GM23248 (cell line): ENCODE measurements around the genes FUBP3 and NUP214.

DNA sequence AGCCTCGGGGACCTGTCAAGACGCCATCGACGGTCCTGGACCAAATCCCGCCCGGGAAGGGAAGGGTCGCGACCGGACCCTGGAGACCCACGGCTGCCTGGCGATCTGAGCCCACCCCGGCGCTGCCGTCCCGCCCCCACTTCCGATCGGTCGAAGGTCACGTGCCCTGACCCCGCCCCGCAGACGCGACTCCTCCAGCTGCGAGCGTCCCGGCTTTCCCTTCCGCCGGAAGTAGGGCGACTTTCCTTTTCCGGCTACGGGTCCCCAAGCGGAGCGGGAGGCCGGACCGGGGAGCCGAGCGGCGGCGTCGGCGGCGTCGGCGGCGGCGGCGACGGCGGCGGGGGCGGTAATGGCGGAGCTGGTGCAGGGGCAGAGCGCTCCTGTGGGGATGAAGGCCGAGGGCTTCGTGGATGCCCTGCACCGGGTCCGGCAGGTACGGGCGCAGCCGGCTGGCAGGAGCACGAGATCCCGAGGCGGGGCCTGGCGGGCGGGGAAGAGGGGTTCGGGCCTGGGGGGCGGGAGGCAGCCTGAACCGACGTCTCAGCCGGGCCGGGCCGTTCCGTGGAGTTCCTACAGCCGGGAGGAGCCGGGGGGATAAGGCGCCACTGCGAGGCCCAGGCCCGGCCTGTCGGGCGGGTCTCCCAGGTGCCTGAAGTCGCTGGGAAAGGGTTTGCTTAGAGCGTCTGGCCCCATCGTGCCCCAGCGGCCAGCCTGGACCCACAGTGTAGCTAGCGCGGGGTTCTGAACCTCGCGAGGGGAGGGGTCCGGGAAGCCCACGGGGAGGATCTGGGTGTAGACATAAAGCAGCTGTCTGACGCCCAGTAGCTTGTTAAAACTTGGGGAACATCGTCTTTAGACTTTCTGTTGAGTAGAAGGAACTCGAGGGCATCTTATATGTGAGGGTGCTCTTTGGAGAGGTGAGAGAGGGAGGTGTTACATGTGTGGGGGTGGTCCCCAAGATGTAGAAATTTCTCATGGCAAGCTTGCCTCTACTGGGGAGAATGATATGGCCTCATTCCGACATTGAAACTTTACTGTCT is at the start of gene FUBP3:
Gene FUBP3, plus strand, starts transcription at position 246 of the 1,040 bp plus-strand sequence.
- RAMPAGE, long total RNA, result no peak

- RAMPAGE, long total RNA, result no peak
Measured at GRCh38 chr9:130616298-130617128, 37.1 kb downstream of the FUBP3 start.

- RAMPAGE, long total RNA, result no peak
Measured at GRCh38 chr9:130713194-130714060, 19.8 kb downstream of the EXOSC2 start.

DNA sequence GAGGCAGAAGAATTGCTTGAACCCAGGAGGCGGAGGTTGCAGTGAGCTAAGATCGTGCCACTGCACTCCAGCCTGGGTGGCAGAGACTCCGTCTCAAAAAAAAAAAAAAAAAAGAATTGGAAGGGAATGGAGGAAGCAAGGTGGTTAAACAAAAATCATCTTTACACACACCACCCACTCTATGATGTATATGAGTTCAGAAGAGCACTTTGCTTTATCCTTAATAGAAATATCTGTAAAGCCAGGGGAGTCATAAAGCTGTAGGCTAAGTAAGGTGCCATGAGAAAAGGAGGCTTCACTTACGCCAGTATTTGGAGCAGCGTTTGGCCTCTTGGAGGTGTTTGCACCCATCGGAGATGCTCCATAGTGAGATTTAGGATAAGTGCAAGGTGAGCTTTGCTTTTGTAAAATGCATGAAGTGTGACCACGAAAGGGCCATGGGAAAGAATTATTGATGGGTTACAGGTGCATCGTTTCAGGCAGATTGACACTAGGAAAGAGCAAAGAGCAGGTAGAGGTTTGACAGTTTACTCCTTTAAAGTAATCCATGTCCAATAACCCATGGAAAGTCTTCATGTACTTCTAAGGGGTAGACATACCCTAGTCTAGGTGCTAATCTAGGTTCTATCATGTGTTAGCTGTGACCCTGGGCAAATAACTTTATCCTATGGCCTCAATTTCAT is 36.0 kb upstream of the ABL1 start:
- RAMPAGE, long total RNA, result no peak

- RAMPAGE, long total RNA, result no peak
Measured at GRCh38 chr9:130893199-130894309, 3.1 kb downstream of the QRFP start.

DNA sequence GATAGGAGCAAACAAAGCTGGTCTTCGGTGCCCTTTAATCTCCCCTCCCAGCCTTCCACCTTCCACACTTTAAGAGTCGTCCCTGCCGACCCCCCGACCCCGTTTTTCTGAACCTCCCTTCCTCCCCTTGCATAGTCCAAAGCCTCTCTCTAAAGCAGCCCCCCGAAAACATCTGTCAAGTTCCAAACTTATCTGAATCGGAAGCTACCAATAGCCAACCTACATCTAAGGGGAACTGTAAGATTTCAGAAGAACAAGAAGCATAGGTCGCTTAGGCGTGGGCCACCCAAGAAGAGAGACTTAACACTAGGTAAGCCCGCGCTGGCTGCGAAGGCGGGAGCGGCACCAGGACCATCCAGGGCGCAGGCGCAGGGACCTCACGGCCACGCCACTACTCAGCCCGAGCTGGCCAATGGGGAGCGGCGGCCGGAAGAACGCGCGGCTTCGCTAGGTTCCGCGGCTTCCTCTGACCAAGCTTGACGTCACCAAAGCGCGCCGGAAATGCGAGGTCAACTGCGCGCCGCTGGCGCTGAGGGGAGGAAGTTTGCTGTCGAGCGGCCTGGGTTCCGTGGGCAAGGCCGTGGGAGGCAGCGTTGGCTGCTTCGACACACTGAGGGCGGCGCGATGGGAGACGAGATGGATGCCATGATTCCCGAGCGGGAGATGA is at the start of gene NUP214:
Gene NUP214, plus strand, starts transcription at position 506 of the 667 bp plus-strand sequence.
- RAMPAGE, long total RNA, result no peak

DNA sequence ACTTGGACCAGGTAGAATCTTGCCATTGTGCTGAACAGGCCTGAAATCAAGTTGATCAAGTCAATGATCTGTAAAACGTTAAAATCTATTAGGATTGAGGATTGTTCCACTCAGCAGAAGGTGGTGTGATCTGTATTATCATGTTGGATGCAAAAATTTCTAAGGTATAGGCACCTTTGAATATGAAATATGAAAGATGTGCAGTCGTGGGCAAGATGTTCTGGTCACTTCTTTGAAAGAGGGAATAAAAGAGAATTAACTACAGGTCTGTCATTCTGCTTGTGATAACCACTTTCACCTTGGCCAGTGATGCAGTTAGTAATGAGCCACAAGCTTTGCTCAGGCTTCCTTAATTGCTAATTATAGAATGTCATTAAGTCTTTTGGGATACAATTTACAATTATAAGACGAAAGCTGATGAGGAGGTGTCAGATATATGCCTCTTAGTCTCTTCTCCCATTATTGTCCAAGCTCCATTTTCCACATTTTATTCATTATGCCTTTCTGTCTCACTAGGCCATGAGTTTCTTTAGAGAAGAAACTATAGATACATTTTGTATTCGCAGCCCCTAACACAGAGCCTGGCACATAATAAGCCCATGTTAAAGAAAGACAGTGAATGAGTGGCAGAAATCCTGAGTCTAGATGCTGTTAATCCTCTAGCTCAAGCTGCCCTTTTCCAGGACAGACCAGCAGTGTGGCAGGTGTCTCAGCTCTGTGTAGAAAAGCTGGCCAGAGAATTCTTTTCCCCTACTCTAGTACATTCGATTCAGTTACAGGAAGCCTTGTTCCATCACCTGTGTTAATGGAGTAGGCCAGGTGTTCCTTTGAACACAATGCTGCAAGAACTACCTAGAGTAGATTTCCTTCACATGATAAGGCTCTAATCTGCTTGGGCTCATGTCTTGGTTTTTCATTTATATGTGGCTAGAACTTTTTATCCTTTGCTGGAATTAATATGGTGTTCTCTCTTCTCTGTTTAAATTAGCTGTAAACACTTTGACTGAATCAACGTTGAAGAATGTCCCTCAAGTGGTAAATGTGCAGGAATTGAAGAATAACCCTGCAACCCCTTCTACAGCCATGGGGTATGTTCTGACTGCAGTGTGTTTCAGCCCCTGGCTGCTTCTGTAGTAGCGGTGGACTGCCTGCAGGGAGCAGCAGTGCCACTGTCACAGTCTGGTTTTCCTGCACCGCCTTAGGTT is 52.3 kb downstream of the NUP214 start:
- RAMPAGE, long total RNA, result no peak

DNA sequence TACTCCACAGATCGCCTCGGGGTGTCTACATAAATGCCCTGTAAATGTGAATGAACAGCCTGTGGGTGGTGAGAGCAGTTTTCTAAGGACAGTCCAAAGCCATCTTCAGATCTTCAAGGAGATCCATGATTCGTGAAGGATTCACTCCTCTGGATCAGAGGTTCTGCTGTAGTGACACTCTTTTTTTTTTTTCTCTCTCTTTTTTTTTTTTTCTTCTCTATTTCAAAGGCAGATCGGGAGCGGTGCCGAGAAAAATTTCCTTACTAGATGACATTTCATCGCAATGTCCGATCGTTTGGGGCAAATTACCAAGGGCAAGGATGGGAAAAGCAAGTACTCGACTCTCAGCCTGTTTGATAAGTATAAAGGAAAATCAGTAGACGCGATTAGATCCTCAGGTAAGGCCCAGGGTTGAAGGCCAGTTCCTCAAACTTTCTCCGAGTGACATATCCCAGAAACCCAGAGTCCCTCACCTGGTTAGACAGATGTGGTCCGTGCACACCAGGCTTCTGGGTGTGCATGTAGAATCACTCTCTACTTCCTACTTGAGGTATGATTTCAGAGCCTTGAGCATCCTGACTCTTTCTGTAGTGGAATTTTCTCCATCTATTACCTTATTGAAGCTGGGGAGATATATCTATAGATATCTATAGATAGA is 36.1 kb downstream of the PRRC2B start:
- RAMPAGE, long total RNA, result no peak

DNA sequence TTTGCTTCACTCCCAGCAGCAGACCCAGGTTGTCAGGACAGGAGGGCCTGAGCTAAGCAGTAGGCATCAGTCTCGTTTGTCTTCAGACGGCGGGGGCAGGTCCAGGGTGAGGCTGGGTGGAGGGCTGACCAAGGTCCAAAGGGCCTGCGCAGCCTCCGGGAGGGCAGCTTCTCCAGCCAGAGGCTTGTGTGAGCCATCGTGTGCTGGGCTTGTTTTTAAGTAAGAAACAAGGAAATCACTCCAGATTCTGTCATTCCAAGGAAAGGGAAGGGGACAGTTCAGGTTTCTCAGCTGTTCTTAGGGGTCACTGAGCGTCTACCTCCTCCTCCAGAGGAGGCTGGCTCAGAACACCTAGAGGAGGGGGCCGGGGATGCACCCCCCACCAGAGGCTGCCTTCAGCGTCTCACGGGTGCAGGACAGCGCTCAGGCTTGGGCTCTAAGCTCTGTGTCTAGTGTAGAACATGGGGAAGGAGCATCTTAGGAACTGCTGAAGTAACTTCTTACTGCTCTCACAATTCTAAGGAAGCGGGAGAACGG is 5.5 kb upstream of the POMT1 start:
- RAMPAGE, long total RNA, result no peak

GRCh38 chr9:131554775-131555226 is 9.5 kb downstream of the PRRT1B start:
- RAMPAGE, long total RNA, result no peak

DNA sequence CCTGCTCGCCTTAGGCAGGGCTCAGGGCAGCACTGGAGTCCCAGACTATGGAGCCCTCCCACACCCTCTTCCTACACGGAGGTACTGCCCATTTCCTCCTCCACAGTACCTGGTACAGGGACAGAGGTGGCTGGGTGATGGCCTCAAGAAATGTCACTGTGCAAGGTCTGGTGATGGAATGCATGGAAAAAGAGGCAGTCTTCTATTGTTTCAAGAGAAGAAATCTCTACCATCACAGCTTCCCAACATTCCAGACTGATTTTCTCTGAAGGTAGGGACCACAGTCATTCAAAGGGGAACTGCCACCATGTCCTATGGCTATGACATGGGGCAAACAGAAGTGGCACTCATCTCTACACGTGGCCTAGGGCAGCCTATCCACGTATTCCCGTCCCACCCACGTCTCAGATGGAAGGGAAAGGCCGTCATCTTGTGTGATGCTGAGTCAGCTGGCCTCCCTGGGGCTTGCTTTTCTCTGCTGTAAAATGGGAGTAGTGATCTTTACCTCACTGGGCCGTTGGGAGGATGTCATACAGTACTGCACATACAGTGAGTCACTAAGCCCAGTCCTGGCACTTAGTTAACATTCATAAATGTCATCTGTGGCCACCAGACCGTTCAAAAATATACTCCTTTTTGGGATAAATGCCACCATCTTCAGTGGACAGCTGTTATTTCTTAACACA is 72.4 kb downstream of the RAPGEF1 start:
- RAMPAGE, long total RNA, result no peak

GRCh38 chr9:131668533-131669713 is 71.0 kb downstream of the RAPGEF1 start:
- RAMPAGE, long total RNA, result no peak

DNA sequence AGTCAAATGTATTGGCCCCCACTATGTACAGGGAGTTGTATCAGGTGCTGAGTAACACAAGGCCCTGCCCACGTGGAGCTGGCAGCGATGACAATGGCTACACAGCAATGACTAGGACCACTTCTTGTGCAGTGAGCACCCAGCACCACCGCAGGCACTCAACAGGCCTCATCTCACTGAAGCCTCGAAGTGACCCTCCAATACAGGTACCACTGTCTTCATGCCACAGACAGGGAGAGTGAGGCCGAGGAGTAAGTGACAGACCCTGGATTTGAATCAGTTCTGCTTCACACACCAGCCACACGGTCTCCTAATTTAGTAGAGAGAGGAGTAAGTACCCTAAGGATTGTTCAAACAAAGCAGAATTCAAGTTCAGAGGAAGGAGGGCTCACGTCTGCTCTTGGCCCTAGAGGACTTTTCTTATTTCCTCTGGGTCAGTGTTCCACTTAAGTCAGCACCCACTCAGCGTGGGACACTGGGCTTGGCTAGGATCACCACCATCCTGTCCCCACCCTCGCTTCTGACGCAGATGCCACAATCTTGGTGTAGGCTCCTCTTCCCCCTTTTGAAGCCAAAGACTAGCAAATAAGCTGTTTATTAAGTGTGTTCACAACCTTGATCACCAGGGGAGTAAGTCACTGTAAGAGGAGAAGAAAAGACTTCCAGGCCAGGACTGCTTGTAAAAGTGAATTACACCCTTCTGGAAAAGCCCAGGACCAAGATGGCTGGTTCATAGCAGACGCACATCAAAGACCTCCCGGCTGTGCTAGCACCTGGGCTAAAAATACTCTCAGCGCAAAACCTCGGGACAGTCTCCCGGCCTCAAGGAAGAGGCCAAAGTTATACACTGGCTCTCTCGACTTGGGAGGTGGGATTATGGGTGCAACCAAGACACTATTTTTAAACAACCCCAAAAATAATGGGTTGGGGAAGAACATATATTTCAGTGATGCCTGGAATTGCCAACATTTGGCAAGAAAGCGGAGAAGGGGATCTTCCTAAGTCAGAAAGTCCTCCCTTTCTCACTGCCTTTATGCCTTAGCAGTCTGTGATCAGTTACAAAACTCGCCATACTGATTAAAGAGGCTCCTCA is 69.7 kb downstream of the RAPGEF1 start:
- RAMPAGE, long total RNA, result no peak

- RAMPAGE, long total RNA, result no peak
Measured at GRCh38 chr9:131700756-131701665, 38.9 kb downstream of the RAPGEF1 start.

DNA sequence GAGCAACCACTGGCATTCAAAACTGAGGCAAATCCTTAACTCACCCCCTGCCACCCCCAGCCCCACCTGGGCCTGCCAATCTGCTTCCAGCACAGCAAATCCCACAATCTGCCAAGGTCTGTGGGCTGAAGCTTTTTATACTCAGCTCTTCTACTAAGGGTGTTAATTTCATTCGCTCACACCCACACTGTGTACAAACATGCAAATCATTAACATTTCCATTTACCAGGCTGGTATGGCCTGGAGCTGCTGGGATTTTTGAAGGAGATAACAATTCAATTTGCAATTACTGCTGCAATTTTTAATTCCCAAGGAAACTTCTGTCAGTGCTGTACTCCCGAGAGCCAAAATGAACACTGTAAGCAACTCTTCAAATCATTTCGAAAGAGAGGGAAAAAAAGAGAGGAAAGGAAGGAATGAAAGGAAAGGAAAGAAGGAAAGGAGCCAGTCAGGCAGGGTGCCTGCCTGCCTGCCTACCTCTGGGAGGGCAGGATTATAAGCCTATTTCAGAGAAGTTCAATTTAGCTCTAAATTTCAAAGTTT is 35.5 kb downstream of the RAPGEF1 start:
- RAMPAGE, long total RNA, result no peak

- RAMPAGE, long total RNA, result no peak
Measured at GRCh38 chr9:131705625-131706327, 34.1 kb downstream of the RAPGEF1 start.

DNA sequence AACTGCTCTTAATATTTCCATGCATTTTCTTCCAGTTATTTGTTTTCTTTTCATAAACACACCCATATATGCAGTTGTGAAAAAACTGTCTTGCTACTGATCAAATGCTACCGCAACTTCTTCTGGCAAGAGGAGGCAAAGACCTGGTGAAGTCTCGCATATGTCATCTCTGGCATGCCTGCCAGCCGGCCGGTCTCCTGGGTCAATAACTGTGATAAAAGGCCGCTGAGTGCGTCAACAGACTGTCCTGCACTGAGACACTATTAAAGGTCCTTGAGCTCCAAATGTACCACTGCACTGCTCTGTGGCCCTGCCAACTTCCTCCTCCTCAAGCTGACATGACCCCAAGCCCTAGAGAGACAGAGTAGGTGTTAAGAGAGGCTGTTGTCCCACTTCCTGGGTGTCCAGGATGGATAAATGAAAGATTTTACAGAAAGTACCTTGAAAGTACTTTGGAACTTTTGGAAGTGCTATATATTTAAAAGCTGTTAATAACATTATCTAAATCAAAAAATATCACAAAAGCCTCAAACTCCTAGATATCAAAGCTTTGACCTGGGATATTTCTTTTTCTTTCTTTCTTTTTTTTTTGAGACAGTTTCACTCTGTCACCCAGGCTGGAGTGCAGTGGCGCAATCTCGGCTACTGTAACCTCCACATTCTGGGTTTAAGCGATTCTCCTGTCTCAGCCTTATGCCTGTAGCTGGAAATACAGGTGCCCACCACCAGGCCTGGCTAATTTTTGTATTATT is 31.5 kb downstream of the RAPGEF1 start:
- RAMPAGE, long total RNA, result no peak

- RAMPAGE, long total RNA, result no peak
Measured at GRCh38 chr9:131711982-131712343, 27.9 kb downstream of the RAPGEF1 start.

- RAMPAGE, long total RNA, result no peak
Measured at GRCh38 chr9:132217144-132217656, 55.3 kb downstream of the NTNG2 start.

DNA sequence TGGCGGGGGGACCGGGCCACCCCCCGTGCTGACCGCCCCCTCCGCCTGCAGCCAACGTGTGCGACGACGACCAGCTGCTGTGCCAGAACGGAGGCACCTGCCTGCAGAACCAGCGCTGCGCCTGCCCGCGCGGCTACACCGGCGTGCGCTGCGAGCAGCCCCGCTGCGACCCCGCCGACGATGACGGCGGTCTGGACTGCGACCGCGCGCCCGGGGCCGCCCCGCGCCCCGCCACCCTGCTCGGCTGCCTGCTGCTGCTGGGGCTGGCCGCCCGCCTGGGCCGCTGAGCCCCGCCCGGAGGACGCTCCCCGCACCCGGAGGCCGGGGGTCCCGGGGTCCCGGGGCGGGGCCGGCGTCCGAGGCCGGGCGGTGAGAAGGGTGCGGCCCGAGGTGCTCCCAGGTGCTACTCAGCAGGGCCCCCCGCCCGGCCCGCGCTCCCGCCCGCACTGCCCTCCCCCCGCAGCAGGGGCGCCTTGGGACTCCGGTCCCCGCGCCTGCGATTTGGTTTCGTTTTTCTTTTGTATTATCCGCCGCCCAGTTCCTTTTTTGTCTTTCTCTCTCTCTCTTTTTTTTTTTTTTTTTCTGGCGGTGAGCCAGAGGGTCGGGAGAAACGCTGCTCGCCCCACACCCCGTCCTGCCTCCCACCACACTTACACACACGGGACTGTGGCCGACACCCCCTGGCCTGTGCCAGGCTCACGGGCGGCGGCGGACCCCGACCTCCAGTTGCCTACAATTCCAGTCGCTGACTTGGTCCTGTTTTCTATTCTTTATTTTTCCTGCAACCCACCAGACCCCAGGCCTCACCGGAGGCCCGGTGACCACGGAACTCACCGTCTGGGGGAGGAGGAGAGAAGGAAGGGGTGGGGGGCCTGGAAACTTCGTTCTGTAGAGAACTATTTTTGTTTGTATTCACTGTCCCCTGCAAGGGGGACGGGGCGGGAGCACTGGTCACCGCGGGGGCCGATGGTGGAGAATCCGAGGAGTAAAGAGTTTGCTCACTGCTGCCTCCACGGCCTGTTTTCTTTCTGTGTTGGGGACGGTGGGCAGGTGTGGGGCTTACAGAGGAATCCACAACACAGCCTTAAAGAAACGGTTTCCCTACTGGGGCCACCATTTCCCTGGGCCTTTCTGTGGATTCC is 80.3 kb downstream of the NTNG2 start:
- RAMPAGE, long total RNA, result no peak